B cell (primary cell): ENCODE measurements around a stretch of chr5.

- PRO-cap: no peak
- CAGE, long polyA plus RNA: no peak
These were observed 8.6 kb downstream of the NPM1 start for GRCh38 chr5:171396130-171396796.

GRCh38 chr5:171424874-171425174 is 5.4 kb downstream of the FGF18 start:
- PRO-cap: no peak
- CAGE, long polyA plus RNA: no peak

- PRO-cap: no peak
- CAGE, long polyA plus RNA: no peak
These were observed 150.9 kb downstream of the FGF18 start for GRCh38 chr5:171570175-171570918.

- PRO-cap: no peak
- CAGE, long polyA plus RNA: no peak
These were observed 117.8 kb upstream of the SMIM23 start for GRCh38 chr5:171667612-171668431.

DNA sequence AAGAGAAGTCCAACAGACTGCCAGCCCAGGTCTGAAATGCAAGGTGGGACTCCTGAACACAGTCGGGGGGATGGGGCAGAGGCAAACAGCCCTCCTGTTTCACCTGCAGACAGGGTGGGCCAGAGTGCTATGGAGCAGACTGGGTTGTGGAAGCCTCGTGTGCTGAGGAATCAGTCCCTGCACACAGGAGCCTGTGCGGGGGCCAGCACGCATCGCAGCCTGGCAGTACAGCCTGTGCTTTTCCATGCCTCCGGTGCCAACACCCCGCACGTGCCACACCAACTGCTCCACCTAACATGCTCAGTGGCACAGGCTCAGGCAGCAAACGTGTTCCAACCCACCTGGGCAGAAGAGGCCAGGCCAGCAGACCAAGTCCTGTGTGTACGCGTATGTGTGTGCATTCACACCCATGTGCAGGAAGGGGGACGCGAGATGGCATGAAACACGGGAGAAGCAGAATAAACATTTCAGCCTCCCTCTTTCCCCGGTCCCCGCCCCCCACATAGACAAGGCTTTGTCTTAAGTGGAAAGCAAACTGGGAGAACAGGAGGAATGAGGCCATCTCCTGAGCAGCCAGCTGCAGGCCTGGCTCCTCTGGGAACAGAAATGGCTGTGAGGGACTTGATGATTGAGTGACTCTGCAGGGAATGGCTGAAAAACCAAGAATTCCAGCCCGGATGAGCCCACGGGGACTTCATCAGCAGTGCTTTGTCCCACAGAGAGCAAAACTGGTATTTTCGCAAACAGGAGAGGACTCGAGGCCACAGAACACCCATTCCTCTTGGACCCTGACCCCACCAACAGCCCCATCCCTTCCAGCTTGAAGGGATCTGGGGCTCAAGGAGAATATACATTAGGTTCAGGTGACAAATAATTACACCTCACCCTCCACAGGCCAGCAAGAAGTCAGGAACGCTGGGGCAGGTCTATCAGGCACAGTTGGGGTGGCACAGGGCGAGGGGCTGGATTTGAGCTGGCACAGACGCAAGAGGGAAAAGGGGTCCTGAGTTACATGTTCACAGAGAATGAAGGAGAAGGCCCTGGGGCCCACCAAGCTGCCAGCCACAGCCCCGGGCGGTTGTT is 37.7 kb upstream of the FBXW11 start:
- PRO-cap: no peak
- CAGE, long polyA plus RNA: no peak

GRCh38 chr5:172052838-172053249 is 46.4 kb upstream of the FBXW11 start:
- PRO-cap: no peak
- CAGE, long polyA plus RNA: no peak

DNA sequence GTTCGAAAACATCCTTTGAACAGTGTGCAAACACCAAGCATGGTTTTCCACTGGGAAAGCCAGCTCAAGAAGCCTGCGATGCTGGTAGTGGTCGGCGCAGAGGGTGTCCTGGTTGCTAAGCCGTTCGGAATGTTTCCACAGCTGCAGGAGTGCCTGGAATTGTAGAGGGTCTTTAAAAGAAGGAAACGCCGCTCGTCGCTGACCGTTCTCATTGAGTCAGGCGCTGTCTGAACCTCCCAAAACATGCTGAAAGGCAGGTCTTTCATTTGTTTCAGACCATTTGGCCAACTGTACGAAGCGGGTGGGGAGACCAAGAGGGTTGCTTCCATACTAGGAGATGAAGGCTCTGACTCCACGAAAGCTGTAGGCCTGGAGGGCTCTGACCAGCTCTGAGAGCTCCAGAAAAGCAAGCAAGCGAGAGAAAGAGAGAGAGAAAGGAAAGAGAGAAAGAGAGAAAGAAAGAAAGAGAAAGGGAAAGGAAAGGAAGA is 1.4 kb upstream of the STK10 start:
- PRO-cap: no peak
- CAGE, long polyA plus RNA: no peak

DNA sequence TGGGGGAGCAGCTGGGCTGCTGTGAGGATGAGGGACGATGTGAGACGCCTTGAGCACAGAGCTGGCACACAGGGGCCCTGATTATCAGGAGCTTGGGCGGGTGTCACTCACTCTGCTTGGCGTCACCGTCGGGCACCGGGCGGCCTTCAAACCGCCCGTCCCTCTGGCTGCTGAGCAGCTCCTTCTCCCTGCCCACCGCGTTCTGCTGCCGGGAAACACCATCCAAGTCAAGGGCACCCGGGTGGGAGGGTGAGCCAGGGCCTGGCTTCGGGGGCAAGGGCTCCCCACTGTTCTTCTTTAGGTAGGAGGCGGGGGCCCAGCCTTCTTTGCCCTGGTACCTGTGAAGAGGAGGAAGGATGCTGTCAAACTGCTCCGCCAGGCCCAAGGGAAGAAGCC is 66.7 kb upstream of the UBTD2 start:
- PRO-cap: no peak
- CAGE, long polyA plus RNA: no peak

DNA sequence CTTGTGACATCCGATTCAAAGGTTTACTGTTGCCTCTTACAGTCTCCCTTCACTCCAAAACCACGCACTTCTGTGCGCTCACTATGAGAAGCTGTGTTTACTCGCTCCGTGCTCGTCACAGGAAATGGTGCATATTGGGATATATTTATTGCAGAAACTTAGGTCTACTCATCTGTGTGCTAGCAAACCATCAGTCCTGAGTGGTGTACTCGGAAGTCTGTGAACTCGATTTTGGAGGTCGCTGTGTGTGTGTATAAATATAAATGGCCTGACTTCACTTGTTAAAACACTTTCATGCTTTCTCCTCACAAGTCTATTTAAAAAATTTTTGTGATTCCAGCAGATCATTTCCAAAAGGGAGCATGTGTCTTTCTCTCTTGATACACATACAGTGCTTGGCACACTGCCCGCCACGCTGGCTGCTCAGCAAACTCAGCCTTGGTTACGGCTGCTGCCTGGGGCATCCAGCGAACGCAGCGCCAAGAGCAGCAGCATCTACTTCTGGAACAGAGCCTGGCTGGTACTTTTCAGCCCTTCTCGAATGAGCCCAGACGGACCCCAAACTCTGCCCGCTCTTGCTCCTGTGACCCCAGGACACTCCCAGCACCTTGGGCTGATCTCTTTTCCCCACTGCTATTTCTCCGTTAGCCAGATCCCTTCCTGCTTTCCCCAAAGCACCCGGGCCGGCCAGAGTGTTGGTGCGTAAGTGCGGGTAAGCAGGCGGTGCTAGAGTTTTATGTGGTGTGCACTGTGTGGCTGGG is 73.4 kb downstream of the SH3PXD2B start:
- PRO-cap: no peak
- CAGE, long polyA plus RNA: no peak

GRCh38 chr5:172399704-172400347 is 54.5 kb downstream of the SH3PXD2B start:
- PRO-cap: no peak
- CAGE, long polyA plus RNA: no peak

GRCh38 chr5:172443433-172444014 is 10.8 kb downstream of the SH3PXD2B start:
- PRO-cap: no peak
- CAGE, long polyA plus RNA: no peak

DNA sequence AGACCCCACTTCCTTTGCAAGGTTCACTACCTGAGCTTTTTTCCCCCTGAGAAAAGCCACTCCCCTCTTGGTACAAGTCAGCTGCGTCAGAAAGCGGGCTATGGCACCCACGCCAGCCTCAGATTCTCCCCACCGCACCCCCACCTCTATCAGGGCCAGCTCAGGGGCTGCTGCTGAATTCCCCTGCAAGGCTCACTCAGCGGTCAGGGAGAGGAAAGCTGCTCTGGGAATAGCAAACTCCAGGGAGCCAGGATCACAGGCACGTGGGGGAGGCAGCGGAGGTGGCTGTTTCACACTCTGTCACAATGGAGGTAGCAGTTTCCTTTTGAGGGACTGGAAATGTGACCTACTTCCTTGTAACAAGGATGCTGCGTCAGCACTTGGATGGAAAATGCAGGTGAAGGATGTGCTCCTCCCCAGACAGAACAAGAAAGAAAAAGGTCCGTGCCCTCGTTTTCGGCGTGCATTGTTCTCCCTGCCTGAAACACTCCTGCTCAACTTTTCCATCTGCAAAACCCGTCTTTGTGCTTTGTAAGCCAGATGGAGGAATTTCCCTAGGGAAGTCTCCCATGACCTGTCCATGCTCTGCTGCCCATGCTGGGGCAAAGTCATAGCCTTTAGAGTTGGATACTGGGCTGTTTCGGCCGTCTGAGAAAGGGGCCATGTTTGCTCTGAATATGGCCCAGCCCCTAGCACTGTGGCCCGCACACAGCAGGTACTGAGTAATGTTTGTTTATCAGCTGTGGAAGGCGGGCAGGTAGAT is 55.1 kb upstream of the SH3PXD2B start:
- PRO-cap: unidirectional peak, minus-strand start at position 153 of the sequence
- CAGE, long polyA plus RNA: no peak

DNA sequence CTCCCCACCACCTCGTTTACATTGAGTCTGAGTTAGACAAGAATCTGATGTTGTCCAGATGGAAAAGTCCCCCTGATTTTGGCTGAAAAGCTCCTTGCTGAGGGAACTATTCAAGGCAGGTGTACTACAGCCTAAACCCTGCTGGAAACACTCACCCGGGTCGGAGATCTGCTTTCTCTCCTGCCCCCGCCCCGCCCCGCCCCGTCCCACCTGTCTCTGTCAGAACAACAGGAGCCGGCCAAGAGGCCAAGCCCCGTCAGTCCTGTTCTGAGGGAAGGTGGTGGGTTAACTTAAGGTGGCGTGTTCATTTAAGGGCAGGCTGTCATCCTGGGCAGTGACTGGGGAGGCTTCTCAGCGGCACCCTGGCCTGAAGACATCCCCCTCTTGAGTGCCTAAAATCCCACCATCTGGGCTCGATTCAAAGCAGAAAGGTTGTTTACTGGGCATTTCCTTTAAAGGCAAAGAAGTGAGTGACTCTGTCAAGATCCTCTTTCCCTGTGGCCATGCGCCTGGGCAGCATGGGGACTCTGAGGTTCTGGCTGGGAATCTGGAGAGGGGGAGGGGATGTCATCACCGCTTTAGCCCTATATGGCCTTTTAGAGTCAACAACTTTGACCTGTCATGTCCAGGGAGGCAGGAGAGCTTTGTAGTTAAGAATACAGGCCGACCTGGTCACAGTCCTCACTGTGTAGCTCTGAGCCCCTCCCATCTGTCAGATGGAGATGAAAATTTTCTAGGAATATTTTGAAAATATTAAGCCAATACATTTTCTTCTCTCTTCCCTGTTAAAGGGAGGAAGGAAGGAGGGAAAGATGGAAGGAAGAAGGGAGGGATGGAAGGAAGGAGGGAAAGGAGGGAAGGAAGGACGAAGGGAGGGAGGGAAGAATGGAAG is 70.9 kb upstream of the NEURL1B start:
- PRO-cap: no peak
- CAGE, long polyA plus RNA: no peak

- PRO-cap: no peak
- CAGE, long polyA plus RNA: no peak
These were observed 57.1 kb upstream of the NEURL1B start for GRCh38 chr5:172583751-172584497.

GRCh38 chr5:172641519-172642515 is 754 bp downstream of the NEURL1B start:
- PRO-cap: no peak
- CAGE, long polyA plus RNA: no peak

- PRO-cap: no peak
- CAGE, long polyA plus RNA: no peak
These were observed 6.4 kb downstream of the NEURL1B start for GRCh38 chr5:172647355-172648009.

DNA sequence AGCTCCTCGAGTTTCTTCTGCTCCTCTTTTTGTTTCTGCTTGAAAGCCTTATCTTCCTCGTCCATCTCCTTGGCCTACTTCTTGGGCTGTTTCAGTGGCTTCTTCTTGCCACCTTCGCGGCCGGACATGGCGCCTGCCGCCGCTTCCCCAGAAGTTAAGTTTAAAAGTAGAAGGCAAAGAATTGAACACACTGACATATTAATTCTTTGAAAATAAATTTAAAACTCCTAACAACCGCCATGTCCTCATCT is 15.4 kb downstream of the NEURL1B start:
- PRO-cap: no peak
- CAGE, long polyA plus RNA: no peak

DNA sequence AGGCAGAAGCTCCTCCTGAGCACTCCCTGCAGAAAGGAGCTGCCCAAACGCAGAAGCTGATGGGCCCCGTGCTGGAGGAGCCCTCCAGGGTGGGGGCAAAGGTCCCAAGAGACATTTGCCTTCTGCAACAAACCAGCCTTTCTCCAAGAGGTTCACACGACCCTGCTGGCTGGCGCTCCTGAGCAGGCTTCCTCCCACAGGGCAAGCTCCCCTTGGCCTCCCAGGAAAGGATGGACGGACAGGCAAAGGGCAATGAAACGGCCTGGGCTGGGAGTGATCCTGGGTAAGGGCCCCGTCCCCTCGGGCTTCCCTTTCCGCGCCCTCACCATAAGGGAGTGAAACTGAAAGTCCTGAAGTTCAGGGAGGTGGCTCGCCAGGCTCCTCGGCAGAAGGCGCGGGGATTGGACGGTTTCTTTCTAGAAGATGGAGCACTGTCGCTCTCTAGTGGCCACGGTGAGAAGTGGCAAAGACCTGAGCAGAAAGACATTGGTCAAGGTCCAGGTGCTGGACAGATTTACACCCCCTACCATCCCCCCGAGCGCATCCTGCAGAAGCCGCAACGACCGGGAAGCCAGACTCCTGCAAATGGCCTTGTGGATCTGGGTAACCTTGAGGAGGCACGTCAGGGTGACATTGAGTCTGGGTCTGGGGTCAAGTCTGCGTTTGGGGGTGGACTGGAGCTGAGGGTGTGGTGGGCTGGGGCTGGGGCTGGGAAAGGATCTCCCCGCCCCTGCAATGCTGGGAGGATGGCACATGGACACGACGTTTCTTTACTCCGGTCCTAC is 56.4 kb downstream of the NEURL1B start:
- PRO-cap: unidirectional peak, minus-strand start at position 337 of the sequence
- CAGE, long polyA plus RNA: no peak

GRCh38 chr5:172701587-172702098 is 60.6 kb downstream of the NEURL1B start:
- PRO-cap: no peak
- CAGE, long polyA plus RNA: no peak

- PRO-cap: no peak
- CAGE, long polyA plus RNA: no peak
These were observed 56.1 kb downstream of the DUSP1 start for GRCh38 chr5:172714607-172715510.